Bronchial lymph node (tissue), 1 donor: ENCODE data around the gene BEGAIN.

- PRO-cap = no peak
These were observed 25.3 kb downstream of the CCNK start for GRCh38 chr14:99506519-99506802.

DNA sequence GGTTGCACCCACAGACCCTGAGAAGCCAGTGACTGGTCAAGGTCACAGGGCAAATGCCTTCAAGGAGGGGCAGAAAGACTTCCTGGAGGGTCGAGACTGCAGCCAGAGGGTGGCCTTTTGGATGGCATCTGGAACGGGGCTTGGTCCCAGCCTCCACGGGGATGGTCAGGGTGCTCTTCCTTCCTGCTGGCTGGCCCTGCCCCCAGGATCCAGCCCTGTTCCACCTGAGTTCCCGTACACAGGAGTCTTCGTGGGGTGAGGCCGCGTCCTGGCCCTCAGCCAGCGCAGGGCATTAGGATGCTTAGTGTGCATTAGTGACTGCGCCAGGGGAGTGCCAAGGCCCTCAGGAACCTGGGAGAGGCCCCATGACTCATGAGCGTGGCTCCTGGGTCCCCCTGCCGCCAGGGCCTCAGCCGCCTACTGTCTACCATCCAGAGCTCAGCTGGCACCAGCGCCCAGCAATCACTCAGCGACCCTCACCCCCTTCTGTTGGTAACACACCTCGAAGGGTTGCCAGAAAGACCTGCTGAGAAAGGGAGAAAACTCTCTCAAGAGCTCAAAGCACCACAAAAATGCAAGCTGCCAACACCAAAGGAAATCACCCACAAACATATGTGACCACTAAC, 29.0 kb downstream of the CCDC85C start:
- PRO-cap = no peak

DNA sequence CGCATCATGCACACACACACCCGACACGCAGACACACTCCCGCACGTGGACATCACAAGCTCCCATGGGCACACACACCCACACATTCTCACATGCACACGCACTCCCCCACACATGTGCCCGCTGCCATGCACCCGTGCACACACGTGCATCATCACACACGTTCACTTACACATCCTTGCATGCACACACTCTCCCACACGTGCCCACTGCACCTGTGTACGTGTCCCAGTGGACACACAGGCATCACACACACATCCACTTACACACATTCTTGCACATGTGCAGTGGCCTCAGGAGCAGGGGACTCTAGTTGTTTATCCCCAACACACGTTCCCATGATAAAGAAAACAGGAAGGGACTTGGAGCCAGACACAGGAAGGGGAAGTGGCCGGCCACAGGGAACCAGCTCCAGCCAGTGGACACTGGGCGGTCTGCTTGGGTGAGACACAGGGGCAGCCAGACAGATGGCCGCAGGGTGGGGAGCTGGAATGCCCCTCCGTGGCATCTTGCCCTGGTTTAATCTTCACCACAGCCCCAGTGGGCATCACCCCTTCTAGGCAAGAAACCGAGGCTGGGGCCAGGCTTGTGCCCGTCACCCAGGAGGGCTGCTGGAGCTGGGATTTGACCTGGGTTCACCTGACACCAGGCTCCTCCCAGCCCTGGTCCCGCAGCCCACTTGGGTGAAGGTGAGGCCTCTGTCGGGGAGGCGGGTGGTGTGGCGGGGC, 49.7 kb downstream of the CYP46A1 start:
- PRO-cap = unidirectional peak, plus-strand start at position 445 of the sequence; unidirectional peak, plus-strand start at position 466 of the sequence

GRCh38 chr14:99971142-99972163, 93.8 kb upstream of the EVL start:
- PRO-cap = bidirectional peak, plus-strand start at chr14:99971392, minus-strand start at chr14:99971249; bidirectional peak, plus-strand start at chr14:99971507, minus-strand start at chr14:99971473; bidirectional peak, plus-strand start at chr14:99971812, minus-strand start at chr14:99971688

DNA sequence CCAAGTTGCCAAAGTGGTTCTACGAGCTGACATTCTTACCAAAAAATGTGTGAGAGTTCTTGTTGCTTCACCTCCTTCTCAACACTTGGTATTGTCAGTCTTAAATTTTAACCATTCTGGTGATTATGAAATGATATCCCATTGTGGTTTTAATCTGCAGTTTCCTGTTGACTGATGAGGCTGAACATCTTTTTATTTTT, 92.1 kb upstream of the EVL start:
- PRO-cap = unidirectional peak, minus-strand start at position 80 of the sequence

DNA sequence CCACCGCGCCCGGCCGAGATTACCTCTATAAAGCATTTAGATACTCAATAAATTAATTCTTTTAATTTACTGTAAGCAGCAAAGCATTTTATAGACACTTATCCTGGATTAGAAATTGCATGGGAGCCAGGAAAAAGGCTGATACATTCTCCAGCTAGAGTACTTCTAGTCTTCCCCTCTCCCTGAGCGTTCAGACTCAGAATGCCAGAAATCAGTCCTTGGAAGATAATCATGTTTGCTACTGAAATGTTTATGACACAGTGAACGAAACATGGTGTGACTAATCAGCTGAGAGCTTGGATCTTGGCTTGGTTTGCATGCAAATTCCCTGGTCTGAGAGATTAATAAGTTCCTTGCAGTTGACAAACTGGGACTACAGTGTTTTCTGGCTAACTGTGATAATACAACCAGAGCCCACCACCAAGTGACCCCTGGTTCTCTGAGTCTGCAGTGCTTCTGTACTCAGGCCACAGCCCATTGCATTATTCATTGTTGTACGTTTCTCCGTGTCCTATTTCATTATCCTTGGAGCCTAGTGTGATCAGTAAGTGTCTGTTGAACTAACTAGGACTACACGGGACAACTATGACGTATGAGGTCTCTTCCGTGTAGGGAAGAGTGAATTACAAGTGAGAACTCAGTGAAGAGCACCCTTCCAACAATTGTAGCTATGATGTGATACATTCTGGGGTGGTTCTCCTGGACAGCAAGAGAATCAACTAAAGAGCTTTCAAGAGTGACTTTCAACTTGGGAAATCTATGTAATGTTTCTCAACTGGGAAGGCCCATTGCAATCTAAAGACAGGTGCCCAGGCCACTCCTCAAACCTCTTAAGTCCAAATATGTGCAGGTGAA, 34.6 kb upstream of the EVL start:
- PRO-cap = unidirectional peak, minus-strand start at position 203 of the sequence

DNA sequence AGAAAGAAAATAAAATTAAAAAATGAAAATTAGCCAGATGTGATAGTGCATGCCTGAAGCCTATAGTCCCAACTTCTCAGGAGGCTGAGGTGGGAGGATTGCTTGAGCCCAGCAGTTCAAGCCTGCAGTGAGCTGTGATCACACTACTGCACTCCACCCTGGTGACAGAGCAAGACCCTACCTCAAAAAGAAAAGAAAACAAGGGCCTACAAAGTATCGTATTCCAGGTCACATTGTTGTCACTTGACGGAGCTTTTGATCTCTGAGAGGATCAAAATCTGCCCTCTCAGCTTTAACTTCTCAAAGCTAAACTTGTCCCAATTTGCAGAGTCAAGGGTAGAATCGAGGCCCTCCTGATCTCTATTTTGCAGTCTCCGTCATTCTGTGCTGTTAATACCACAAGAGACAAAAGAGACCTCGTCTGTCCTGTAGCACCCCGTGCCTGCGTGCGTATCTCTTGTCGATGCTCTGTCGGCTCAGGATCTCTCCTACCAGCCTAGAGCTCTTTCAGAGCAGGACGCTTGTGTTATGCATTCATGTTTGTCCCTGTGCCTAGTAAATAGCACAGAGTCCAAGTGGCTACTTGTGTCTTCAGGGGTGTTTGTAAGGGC, 5.0 kb downstream of the EVL start:
- PRO-cap = no peak

DNA sequence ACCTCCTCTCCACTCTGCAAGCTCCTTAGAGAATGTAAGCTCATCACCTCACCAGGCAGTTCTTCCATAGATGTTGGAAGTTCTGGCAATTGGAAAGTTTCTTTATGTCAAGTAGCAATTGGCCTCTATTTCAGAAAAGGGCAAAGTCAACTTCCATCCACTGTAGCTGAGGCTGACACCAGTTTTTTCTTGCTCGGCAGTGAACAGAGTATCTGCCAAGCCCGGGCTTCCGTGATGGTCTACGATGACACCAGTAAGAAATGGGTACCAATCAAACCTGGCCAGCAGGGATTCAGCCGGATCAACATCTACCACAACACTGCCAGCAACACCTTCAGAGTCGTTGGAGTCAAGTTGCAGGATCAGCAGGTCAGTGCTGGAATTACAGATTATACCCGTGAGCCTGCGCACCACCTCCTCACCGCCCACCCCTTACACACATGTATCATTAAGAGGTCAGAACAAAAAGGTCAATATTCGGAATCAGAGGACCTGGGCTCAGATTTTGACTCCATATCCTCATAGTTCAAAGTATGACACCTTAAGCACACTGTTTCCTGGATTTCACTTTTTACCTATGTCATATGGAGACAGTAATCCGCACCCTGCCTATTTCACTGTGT, 19.4 kb downstream of the EVL start:
- PRO-cap = no peak

DNA sequence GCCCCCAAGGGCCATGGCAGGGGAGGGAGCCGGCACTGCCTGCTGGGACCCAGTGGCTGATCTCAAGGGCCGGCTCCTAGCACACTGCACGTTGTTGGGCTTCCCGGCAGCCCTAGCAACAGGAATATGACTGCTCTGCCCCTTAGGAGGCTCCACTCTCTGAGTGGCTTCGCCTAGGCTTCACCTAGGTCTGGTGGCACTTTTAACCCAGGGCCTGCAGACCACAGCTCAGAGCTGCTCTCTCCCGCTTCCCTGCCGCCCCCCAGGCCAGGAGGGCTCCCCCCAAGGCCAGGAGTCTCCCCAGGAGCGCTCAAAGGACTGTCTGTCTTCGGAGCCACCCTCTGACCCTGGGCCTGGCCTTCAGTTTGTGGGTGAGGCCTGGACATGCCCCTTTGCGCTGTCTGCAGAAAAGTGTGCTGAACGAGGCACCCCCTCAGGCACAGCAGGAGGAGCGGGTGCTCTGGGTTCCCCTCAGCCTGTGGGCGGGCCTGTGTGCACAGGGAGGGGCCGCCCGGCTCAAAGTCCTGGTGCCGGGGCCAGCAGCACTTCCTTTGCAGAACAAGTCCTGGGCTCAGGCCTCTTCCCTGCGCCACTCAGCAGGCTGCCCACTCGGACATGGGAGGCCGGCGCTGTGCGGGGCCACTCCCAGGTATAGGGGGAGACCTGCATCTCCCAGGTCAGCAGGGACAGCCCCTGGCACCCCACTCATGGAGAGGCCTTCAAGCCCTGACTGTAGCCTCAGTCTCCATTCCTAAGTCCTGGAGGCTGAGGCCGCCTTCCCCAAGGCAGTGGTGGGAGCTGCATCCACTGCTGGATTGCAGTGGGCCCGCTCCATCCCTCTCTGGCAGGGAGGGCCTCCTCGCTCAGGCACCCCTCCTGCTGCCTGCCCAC, 14.4 kb downstream of the DEGS2 start:
- PRO-cap = no peak

- PRO-cap = no peak
These were observed 578 bp upstream of the DEGS2 start for GRCh38 chr14:100159956-100160490.

DNA sequence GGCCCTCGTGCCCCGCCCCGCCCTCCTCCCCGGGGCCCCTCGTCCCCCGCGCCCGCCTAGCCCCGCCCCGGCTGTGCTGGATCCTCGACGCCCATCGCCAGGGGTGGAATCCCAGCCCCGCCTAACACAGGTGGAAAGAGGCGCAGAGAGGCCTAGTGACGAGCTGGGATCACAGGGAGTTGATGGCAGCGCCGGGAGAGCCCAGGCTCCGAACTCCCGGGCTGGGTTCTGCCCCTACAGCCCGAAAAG, 24.4 kb upstream of the YY1 start:
- PRO-cap = bidirectional peak, plus-strand start at position 155 of the sequence, minus-strand start outside the sequence

DNA sequence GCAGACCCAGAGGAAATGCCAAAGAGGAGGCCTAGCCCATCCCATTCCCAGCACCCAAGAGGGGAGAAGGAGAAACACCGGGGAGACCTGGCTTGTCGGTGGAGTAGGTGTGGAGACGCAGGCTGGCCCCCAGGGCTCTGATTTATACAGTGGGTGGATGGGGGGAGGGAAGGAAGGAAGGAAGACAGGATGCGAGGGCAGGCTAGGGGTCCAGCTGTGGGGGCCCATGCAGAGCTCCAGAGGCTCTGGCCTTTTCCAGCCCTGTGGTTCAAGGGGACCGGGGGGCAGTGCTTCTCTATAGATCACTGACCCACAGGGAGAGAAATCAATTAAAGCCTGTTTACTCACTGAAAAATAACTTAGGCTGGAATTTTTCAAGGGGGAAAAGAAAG, 16.2 kb upstream of the YY1 start:
- PRO-cap = no peak

DNA sequence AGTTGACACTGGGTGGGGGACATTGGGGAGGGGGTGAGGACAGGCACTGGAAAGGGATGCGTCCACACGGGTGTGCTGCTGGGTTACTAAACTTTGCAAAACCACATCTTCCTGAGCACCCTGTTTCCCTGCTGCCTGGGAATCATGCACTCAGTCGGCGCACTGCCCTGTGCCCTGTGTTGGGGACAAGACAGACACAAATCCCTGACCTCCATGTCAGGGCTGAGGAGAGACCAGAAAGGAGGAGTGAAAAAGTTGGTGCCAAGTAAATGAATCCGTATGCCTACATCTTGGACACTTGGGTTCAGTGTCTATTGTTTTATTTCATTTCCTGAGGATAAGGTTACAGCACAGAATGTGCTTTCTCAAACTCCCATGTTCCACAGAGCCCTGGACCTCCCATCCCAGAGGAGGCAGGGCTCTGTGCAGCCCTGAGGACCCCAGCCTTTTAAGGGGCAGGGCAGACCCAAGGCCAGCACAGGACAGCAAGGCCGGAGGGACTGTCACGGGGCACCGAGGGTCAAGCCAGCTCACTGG, 3.0 kb upstream of the SLC25A29 start:
- PRO-cap = no peak

- PRO-cap = no peak
These were observed 23.3 kb downstream of the SLC25A47 start for GRCh38 chr14:100346267-100347103.

- PRO-cap = unidirectional peak, plus-strand start at chr14:100406792
These were observed 30.1 kb downstream of the WDR25 start for GRCh38 chr14:100406073-100407179.

DNA sequence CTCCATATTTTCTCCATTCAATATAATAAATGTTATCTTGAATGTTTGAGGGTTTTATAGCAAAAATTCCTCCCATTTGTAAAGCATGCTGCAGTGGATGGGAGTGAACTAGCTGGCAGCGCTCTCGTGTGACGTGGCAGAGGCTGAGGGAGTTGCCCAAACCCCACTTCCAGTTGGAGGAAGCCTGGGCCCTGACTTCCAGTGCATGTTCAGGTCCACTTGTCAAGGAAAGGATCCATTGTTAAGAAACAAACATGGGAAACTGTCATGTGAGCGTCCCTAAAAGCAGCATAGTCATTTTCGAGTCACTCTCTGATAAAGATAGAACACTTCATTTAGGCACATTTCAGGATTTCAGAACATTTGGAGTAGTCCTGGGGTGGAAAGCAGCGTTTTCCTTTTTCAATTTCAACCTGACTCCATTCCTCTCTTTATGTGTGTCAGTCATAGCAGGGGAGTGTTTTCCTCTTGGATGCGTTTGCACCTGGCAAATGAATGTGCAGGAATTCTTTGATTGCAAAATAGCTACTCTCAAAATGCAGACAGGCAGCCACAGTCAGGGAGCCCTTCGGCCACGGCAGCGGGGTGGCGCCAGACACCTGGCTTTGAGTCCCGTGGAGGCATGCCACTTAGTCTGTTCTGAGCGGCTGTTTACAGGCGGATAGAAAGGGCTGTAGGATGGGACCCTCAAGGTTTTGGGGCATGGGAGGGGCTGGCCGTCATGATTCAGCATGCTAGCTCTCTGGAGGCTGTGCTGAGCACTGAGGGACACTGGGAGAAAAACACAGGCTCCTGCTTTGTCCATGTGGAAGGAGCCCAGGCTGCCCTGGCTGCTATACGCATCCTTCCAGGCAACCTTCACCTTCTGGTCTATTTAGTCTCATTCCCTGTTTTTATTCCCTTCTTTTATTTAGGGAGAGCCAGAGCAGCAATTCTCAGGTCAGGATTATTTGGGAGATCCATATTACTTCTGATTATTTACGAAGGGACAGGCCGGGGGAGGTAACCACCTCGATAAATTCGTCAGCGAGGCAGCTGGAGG, 63.8 kb downstream of the WDR25 start:
- PRO-cap = no peak

DNA sequence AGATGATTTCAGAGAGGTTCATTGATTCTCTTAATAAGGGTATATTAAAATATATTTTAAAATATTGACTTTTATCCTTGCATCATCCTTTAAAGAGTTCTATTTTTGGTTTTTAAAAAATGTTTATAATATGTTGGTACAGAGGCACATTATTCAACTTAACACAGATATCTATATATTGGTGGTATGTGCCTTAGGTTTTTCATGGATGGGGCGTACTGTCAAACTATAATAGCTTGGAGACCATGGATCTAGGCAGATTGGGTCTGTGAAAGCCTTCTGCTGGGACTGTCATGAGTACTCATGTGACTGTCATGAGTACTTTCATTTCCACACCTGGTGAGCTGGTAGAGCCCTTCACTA, 104.9 kb downstream of the BEGAIN start:
- PRO-cap = no peak

DNA sequence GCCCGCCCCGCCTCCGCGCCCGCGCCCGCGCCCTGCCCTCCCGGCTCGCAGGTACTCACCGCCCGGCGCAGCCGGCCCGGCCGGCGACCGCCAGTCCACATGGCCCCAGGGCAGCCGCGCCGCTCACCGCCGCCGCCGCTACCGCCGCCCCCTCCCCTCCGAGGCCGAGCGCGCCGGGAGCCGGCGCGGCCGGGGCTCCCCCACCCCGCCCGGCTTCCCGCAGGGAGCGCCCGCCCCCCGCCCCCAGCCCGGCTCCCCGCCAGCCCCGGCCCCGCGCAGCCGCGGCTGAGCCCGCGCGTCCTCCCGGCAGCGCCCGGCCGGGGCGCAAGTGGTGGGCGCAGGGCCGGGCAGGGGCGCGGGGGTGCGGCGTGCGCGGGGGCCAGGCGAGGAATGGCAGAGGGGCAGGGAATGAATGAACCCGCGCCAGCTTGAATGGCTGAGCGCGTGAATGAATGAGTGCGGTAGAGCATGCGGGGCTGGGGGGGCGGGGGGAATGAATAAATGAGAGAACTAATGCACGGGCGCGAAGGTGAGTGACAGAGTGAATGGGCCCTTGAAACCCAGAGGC, at the start of gene BEGAIN:
Gene BEGAIN (minus strand): TSS at position 228 of the 568 bp plus-strand sequence.
- PRO-cap = no peak

DNA sequence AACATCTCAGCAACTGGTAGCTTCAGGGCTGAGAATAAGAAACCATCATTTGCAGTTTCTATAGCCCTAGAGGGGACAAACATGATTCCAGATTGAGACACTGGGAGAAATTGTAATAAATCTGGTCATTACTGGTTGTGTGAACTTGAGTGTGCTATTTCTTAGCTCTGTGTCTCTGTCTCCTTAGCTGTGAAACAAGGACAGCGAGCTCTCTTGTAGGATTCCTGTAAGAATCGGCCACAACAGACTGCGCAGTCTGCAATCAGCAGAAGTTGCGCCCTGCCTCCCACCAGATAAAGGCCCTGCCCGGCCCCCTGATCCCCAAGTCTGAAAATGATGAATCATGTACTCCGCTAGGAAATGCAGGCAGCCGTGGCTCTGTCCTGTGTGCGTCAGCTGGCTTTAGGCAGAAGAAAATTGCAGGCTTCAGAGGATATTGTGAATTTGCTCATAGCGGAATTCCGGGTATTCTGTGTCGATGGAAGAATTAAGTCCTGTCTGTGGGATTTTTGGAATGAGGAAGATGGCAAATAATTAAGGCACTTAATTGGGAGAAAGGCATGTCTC, 64.1 kb downstream of the DLK1 start:
- PRO-cap = no peak

DNA sequence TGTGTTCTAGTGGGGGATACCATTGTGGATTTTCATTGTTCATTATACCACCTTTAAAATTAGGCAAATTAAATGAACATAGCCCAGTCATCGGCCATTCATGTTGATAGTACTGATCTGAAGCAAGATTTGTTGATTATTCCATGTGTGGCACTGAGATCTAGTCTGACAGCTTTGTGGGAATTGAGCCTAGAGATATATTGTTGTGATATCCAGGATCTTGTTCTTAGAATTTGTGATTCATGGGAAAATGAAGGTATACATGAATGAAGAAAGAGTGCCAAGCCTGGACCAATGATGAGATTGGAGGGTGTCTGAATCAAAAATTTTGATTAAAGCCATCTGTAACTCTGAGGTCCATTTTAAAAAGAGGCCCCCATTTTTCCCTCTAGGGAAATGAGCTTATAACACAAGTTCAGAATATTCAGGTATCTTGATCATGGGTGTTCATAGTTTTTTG, 39.7 kb upstream of the RTL1 start:
- PRO-cap = no peak